ENCODE measurements around a stretch of chr2.

DNA sequence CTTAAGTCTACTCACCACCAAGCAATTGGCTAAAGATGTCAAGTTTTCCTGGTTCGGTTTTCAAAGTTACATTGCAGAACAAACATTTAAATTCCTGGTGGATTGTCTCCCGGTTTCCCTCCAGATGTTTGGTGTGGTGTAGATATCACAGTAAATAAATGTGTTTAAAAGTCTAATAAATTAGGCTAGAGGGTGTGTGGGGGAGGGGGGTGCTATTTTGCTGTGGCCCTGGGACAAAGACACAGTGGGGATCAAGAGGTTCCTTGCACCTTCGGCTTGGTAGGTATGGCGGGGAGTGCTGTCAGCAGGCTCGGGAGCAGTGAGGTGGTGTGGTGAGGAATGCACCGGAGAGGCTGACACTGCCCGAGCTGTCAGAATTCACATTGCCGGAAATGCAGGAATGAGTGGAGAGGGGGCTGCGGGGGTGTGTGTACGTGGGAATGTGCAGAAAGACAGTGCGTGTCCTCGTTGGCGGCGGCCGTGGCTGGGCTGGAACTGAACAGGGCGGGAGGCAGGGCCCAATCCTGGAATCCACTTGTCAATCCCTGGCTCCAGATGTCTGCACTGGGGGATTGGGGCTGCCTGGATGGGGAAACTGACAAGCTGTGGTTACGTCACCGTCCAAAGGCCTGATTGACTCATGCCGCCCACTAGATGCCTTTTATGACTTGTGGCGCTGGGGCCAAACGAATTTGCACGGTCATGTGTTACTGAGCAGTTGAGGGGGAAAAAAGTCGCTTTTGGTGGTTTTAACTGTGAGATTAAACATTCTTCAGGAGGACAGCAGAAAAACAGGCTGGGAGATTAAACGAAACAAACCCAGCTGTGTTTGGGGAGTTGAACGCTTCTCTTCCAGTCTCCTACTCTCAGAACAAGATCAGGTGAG is 189.6 kb upstream of the GLI2 start:
- PRO-cap: no peak
- RAMPAGE, long total RNA, 3 experiments: no peak in any of the 3 experiments

DNA sequence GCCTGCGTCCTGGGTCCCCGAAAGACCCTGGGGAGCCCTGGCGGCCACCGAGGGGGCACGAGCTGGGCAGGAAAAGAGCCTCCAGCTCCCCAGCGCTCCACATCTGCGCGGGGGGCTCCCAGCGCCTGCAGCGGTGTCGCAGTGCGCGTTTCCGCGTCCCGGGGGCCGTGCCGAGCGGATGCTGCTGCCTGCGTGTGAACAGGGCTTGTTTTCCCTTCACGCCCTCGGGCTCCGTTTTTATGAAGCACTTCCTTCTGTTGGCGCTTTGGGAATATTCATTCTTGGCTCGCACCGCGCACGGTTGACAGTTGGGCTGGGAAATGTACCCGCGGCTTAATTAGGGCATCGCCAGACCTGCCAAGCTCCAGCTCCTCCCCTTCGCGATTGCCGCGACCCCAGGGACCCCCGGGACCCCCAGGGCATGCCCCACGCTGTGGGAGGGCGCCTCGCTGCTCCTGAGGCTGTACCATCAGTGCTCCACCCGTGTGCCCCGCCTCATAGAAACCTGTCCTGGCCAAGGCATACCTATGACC is 158.8 kb upstream of the GLI2 start:
- PRO-cap: bidirectional peak, plus-strand start at position 274 of the sequence, minus-strand start at position 129 of the sequence
- RAMPAGE, long total RNA, 3 experiments: no peak in any of the 3 experiments

DNA sequence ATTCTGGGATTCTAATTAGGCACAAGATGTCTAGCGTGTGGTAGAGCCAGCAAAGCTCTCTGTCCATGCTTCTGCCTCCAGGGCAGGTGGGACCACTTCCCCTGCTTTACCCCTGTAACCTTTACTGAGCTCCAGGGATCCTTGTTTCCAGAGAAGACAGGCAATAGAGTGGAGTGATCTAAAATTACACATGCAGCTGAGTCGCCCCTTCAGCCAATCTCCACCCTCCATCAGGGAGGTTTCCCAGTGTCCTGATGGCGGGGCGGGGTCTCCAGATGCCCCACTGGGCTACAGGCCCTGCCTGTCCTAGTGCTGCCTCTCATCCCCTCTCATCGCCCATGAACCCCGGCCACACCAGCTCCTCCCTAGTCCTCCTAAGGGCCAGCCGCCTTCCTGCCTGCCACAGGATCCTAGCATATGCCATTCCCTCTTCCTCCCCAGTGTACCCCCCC is 144.2 kb upstream of the GLI2 start:
- PRO-cap: no peak
- RAMPAGE, long total RNA, 3 experiments: no peak in any of the 3 experiments

GRCh38 chr2:120596837-120597462 is 138.7 kb upstream of the GLI2 start:
- PRO-cap: no peak
- RAMPAGE, long total RNA, 3 experiments: no peak in any of the 3 experiments

DNA sequence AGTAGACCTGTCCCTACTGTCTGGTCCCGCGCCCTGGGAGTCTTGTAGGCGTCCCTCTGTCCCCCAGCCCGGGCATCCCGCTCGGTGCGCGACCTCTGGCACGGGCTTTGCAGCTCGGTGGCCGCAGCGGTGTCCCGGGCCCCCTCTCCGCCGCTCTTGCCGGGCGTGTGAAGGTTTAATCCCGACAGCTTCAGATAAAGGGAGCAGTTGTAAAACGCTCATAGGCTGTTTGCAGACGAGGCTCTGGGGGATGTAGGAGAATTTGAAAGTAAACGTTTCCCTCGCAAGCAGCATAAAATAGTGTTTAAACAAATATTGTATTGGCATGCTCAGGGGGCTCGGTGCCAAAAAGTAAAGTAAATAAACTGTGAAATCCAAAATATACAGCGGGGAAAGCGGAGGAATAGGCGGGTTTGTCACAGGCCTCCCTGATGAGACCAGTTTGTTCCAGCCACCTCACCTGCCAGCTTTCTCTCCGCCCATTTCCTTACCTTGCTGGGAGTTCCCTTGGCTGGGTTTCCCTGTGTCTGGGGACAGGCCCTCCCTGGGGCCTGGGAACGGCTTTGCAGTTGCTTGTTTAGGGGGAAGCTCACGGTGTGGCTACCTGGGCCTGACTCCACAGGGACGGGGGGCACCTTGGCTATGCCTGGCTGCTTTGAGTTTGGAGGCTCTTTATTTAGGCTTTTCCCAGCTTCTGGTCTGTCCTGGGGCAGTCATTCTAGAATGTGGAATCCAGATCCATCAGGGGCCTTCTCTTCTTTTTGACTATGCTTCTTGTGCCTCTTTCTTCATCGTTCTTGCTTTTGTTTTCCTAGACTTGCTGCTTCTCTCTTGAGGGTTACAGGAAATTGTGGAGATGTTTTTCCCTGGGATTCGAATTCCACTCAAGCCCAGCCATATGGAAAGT is 2.1 kb downstream of the GLI2 start:
- PRO-cap: no peak
- RAMPAGE, long total RNA, 3 experiments: no peak in any of the 3 experiments

- PRO-cap: no peak
- RAMPAGE, long total RNA, 3 experiments: no peak in any of the 3 experiments
Observed at GRCh38 chr2:120820149-120820751, 84.6 kb downstream of the GLI2 start.

- PRO-cap: no peak
- RAMPAGE, long total RNA, 3 experiments: no peak in any of the 3 experiments
Observed at GRCh38 chr2:121283460-121283874, 1.5 kb downstream of the TFCP2L1 start.

- PRO-cap: no peak
- RAMPAGE, long total RNA, 3 experiments: no peak in any of the 3 experiments
Observed at GRCh38 chr2:121363577-121364147, 78.7 kb upstream of the TFCP2L1 start.

DNA sequence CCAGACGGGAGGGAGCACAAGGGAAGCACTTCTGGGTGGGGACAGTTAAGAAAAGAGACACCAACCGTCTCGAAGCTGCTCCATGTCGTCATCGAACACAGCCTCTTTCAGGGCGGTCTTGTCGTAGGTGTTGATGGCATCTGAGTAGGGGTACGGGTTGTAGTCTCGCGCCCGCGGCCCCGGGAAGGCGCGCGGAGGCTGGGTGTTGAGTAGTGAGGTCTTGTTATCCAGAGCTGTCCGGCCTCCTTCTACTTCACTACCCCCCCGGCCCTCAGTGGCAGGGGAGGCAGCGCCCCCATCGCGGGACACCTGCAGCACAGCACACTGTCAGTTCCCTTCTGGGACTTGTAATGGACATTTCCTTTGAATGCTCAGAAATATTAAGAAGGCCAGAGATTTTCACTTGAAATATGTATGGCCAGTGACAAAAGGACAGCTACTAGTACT is 82.5 kb upstream of the TFCP2L1 start:
- PRO-cap: no peak
- RAMPAGE, long total RNA, 3 experiments: no peak in any of the 3 experiments

GRCh38 chr2:121648034-121648548 is 1.2 kb downstream of the CLASP1 start:
- PRO-cap: bidirectional peak, plus-strand start at chr2:121648743, minus-strand start at chr2:121648469
- RAMPAGE, long total RNA, 3 experiments: no peak in any of the 3 experiments

- PRO-cap: no peak
- RAMPAGE, long total RNA, 3 experiments: no peak in any of the 3 experiments
Observed at GRCh38 chr2:121756155-121756787, 820 bp downstream of the TSN start.

GRCh38 chr2:123330196-123330458 is 695.0 kb upstream of the CNTNAP5 start:
- PRO-cap: no peak
- RAMPAGE, long total RNA, 3 experiments: no peak in any of the 3 experiments

- PRO-cap: bidirectional peak, plus-strand start at chr2:126656692, minus-strand start at chr2:126656601; unidirectional peak, minus-strand start at chr2:126656797
- RAMPAGE, long total RNA, 3 experiments: no peak in any of the 3 experiments
Observed at GRCh38 chr2:126656408-126656960, 526 bp downstream of the GYPC start.

GRCh38 chr2:127003411-127003831 is 103.5 kb downstream of the BIN1 start:
- PRO-cap: no peak
- RAMPAGE, long total RNA, 3 experiments: no peak in any of the 3 experiments

- PRO-cap: no peak
- RAMPAGE, long total RNA, 3 experiments: no peak in any of the 3 experiments
Observed at GRCh38 chr2:127063526-127064456, 43.2 kb downstream of the BIN1 start.

DNA sequence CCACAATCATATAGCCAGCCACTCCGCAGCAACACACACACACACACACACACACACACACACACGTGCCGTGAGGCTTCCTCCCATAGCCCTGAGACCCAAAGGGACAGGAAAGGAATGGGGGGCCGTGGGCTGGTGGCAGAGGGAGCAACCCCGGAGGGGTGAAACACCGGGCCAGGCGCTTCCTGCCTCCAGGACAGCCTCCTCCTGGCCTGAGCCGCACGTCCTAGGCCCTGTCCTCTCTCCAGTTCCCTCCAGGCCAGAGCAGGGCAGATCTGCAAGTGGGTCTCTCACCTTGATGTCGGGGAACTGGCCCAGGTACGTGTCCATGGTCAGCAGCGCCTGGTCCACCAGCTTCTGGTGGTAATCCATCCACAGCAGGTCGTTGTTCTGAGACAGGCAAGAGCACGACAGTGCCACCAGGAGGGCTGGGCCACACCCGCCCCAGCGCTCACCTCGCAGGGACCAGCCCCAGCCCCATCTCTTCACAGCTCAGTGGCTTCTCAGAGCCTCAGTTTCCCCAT is 37.2 kb downstream of the BIN1 start:
- PRO-cap: unidirectional peak, minus-strand start at position 362 of the sequence
- RAMPAGE, long total RNA, 3 experiments: no peak in any of the 3 experiments

- PRO-cap: no peak
- RAMPAGE, long total RNA, 3 experiments: no peak in any of the 3 experiments
Observed at GRCh38 chr2:127079195-127079938, 27.6 kb downstream of the BIN1 start.

- PRO-cap: bidirectional peak, plus-strand start at chr2:127082245, minus-strand start at chr2:127082241
- RAMPAGE, long total RNA, 3 experiments: start-site peak on the minus strand in 2 of 3 experiments, at chr2:127081967-127082077 at its widest, 56 to 132 reads per replicate
Observed at GRCh38 chr2:127081563-127082456, 25.1 kb downstream of the BIN1 start.

- PRO-cap: bidirectional peak, plus-strand start at chr2:127107658, minus-strand start at chr2:127107563
- RAMPAGE, long total RNA, 3 experiments: no peak in any of the 3 experiments
Observed at GRCh38 chr2:127107599-127108092, 692 bp upstream of the BIN1 start.

DNA sequence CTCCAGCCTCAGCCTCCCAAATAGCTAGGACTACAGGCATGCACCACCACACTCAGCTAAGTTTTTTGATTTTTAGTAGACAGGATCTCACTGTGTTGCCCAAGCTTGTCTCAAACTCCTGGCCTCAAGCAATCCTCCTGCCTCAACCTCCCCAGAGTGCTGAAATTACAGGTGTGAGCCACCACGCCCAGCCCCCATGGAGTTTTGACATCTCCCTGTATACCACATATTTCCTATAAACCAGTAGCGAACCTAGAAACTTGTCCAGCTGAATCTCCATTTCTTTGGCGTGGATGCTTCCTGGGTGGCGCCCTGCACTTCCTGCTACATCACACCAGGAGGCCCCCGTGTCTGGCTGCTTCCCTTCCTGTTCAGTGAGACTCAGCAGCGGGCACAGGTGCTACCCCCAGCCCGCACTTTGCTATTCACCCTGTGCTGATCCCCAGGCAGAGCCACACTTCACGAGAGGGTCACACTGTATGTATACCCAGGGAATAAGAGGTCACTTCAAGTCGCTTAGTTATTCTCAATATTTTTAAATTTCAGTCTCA is 35.1 kb downstream of the CYP27C1 start:
- PRO-cap: no peak
- RAMPAGE, long total RNA, 3 experiments: no peak in any of the 3 experiments

All from gastrocnemius medialis (tissue), 3 donors.